GM19240 (cell line): ENCODE measurements around the genes PDE4C, LRRC25, CRLF1 and COMP.

DNA sequence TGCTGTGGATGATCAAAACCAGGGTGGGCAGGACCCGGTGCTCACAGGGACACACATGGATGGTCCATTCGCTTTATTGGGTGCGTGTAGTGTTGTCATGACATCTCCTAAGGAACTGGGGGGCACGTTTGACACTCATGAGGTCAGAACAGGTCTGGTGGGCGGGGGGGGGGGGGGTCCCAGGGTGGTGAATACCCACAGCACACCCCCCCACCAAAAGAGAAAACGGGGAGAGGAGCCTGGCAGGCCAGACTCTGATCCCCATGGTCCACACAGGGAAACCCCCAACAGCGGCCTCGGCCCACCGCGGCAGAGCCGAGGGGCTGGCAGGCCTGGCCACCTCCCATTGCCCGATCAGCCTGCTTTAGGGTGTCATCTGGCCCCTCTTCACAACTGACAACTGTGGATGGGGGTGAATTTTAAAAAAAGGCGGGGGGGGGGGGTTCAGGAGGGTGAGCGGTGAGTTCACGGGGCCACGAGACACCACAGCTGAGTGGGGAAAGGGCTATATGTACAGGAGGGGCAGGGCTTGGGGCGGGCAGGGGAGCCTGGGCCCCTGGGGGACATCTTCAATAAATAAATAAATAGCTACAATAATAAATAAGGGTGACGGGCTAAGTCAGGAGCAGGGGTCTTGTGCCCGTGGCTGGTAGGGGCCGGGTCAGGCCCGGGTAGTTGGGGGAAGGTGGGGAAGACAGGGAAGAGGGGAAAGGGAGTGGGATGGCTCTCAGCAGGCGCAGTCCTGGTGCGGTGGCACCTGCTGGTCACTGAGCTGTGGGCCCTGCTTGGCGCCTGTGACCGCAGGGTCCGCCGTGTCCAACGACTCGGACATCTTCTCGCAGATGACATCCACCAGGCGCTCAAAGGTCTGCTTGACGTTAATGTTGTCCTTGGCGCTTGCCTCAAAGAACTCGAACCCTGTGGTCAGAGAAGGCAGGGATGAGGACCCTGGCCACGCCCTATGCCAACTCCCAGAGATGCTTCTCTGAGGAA, 4.0 kb downstream of the MPV17L2 start:
- RRBS: no CpG with 5 or more reads among the region's 35 CpGs

DNA sequence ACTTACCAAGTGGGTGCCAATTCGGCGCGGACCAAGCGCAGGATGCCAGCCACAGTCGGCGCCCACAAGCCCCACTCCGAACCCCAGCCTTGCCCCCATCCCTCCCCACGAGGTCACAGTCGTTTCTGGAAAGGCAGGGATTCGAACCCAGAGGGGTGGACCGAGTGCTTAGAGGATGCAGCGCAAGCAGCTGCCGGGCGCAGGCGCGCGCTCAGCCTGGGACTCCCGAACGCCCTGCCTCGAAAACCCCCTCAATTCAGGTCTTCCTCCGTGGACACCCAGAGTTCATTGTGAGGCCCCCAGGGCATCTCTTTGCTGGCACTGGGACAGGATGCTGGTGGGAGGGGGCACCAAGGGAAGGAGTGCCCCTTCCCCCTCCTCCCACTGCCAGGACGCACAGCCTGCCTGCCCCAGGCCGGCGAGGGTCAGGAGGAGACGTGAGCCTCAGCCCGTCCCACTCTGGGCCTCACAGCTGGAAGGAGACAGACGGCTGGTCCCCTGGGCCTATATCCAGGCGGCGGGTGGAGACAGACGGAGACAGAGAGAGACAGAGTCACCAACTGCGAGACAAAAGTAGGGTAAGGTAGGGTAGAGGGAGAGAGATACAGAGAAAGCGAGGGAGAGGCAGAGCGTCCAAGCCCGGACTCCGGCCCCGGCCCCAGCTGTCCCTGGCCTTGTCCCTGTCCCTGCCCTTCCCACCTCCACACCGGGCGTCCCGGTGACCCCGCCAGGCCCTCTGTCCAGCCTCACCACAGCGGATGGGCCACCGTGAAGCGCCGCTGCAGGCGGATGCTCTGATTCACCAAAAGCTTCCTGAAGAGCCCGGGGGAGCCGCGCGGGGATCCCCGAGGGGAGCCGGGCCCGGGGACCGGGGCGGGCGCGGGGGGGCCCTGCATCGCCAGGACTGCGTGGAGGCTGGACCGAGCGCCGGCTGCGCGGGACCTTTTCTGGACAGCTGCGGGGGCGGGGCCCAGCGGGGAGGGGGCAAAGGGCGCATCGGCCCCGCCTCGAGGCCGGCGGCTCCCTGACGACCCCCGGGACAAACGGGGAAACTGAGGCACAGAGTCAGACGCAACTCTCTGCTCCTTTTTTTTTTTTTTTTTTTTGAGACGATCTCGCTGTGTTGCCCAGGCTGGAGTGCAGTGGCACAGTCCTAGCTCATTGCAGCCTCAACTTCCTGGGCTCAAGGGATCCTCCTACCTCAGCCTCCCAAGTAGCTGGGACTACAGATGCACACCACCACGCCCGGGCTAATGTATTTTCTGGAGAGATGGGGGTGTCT, at the start of gene PDE4C:
PDE4C (minus strand) TSS at position 919 of the 1,282 bp plus-strand sequence.
- RRBS: 11% methylated on average over 25 of the region's 80 CpGs

- RRBS: 4% methylated on average over 8 of the region's 52 CpGs
These were observed 1.4 kb downstream of the JUND start for GRCh38 chr19:18279914-18280535.

GRCh38 chr19:18291129-18291591, 9.7 kb upstream of the JUND start:
- RRBS: no CpG with 5 or more reads among the region's 17 CpGs

DNA sequence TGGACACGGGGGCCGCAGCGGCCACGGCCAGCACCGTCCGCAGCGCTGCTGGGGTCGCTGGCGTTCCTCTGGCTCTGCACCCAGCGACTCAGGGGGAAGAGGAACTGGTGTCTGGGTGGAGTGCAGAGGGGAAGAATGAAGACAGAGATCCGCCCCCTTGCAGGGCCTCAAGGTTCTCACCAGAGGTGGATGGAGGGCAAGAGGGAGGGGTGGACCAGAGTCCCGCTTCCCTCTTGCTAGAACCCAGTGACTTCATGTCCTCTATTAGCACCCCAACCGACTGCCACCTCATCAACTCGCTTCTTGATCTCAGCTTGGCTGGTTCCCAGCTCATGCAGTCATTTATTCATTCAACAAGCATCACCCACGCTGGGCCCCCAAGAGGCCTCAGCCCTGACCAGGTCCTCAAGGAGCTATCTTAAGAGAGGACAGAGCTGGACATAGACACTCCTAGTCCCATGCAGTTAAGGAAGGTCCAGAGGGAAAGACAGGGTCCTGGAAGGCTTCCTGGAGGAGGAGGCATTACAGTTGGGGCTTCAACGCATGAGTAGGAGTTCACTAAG, at the start of gene LRRC25:
LRRC25 (minus strand) TSS at position 90 of the 563 bp plus-strand sequence.
- RRBS: no CpG with 5 or more reads among the region's 16 CpGs

DNA sequence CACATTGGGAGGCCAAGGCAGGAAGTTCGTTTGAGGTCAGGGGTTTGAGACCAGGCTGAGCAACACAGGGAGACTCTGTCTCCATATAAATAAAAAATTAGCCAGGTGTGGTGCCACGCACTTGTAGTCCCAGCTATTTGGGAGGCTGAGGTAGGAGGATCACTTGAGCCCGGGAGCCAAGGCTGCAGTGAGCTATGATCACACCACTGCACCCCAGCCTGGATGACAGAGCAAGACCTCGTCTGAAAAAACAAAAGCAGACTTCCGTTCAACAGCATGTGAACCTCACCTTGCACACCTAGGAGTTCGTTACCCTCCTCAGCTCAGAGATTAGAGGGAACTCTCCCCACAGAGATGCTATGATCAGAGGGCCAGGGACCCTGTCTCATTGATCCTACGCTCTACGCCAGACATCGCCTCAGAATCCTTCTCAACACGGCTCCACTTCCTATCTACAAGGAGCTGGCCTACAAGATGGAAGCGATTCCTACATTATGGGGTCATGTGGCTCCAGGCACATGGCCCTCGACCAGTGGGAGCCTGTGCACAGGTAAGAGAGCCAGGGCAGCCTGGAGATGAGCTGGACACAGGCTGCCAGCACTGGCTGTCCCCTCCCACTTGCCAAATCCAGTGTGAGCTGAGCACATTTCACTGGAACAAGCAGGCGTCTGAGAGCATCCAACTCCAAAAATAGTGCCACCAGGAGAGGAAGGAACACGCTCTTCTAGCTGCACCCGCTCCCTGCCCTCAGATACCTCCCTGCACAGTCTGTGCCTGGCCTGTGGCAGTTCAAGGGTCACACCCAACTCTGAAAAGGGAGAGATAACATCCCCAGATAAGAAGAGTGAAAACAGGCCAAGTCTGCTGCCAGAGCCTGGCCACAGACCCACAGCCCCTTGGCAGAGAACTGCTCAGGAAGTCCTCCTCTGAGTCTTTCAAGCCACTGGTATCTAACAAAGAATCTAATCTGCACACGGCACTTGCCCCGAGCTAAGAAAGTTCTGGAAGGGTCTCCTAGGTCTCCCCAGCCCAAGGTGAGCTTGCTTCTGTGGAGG, 15.1 kb downstream of the ELL start:
- RRBS: no CpG with 5 or more reads among the region's 17 CpGs

- RRBS: 3% methylated on average over 65 of the region's 129 CpGs
These were observed at the start of gene CRLF1 for GRCh38 chr19:18606410-18607553. TSS of gene CRLF1 (minus strand) at chr19:18606799.

GRCh38 chr19:18700204-18701724, 17.3 kb downstream of the CRTC1 start:
- RRBS: 6% methylated on average over 1 of the region's 53 CpGs

DNA sequence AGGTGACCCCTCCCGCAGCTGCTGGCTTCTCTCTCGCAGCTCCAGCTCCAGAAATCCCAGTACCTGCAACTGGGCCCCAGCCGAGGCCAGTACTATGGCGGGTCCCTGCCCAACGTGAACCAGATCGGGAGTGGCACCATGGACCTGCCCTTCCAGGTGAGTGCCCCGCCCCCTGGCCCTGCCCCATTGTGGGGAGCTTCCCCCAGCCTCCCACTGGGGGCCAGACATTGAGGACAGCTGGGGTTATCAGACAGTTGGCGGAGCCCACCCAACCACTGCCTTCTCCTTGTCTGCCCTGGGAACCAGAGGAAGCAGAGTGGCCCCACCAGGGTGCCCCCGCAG, 48.3 kb downstream of the COMP start:
- RRBS: no CpG with 5 or more reads among the region's 9 CpGs

GRCh38 chr19:18782825-18783350, 8.2 kb downstream of the COMP start:
- RRBS: no CpG with 5 or more reads among the region's 18 CpGs

DNA sequence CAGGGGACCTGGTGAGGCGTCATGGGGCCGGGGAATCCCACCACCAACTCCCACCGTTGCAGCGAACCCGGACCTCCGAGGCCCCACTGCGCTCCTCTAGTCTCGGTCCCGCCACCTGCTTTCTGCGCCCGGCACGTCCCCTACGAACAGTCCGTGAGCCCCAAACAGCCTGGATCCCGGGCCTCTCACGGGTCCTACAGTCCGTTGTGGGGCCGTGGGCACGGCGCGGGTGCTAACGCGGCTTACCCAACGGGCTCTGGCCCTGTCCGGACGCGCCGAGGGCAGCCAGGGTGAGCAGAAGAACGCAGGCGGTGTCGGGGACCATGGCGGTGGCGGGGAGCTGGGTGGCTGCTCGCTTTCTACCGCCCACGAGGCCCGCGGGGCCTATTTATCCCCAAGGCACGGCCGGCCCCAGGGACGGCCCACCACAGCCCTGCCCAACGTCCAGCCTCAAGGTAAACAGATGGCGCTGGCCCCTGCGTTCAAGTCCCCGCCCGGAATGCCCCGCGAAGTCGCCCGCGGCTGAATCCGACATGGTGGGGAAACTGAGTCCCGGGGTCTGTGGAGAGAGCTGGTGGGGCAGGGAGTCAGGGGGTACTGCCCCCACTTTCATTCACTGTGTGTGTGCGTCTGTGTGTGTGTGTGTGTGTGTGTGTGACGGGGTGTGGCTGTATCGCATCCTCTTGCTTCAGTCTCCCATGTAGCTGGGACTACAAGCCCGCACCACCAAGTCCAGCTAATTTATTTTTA, at the start of gene COMP:
COMP (minus strand) TSS at position 361 of the 750 bp plus-strand sequence.
- RRBS: 17% methylated on average over 32 of the region's 57 CpGs

DNA sequence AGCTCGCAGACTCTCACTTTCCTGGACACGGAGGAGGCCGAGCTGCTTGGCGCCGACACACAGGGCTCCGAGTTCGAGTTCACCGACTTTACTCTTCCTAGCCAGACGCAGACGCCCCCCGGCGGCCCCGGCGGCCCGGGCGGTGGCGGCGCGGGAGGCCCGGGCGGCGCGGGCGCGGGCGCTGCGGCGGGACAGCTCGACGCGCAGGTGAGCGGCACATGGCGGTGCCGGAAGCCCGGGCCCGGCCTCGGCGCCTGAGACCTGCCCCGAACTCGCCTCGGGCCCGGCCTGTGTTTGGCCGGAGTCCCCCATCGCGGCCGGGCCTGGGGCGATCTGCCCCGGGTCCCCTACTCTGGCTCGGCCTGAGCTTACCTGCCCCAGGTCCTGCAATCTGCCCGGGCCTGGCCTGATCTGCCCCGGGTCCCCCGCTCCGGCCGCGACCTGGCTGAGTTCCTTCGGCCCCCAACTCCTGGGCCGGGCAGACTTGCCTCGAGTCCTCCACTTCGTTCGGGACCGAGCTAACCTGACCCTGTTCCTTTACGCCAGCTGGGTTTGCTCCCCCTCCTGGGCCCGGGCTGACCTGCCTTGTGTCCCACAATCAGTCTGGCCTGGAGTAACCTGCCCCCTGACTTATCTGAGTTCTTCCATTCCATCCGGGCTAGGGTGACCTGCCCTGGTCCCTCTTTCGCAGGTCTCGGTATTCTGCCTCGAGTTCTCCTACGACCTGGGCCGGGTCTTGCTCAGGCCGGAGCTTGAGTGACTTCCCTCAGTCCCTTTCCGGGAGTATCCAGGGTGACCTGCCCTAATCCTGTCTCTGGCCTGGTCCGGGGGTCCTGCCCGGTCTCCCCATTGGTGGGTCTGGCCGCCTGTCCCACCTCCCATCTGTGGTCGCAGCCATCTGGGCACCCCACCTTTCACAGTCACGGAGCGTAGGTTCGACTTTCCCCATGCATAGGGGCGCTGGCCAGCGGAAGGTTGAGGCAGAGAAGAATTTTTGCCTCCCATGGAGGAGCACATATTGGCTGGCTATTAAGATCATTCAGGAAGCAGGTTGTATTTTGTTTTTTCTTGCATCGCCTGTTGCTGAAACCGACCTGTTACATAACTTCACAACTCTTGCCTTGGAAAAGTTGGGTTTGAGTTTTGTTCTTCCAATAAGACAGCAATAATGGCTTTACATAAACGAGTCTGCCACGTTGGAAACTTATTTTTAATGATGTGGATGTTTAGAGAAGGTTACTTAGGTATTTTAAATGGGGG, 905 bp downstream of the UPF1 start:
- RRBS: 3% methylated on average over 42 of the region's 84 CpGs

DNA sequence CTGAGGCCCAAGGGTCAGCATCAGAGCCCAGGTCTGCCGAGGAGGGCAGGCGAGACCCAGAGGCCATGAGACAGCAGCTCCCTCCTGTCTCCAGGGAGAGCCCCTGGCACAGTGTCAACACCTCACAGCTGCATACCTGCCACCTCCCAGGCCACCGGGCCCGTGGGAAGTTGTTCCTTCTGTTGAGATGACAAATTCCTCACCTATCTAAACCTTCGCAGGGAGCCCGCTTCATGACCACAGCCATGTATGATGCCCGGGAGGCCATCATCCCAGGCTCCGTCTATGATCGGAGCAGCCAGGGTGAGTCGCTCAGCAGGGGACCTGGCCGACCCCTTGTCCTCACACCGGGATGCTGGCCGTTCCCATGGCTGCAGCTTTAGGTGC, 32.0 kb downstream of the CERS1 start:
- RRBS: 95% methylated on average over 8 of the region's 13 CpGs

GRCh38 chr19:18906509-18907360, 10.8 kb upstream of the CERS1 start:
- RRBS: 100% methylated on average over 2 of the region's 32 CpGs

- RRBS: 100% methylated on average over 6 of the region's 21 CpGs
These were observed 7.9 kb downstream of the SUGP2 start for GRCh38 chr19:19024994-19026277.

GRCh38 chr19:19039862-19040420, 6.5 kb downstream of the ARMC6 start:
- RRBS: no CpG with 5 or more reads among the region's 5 CpGs

DNA sequence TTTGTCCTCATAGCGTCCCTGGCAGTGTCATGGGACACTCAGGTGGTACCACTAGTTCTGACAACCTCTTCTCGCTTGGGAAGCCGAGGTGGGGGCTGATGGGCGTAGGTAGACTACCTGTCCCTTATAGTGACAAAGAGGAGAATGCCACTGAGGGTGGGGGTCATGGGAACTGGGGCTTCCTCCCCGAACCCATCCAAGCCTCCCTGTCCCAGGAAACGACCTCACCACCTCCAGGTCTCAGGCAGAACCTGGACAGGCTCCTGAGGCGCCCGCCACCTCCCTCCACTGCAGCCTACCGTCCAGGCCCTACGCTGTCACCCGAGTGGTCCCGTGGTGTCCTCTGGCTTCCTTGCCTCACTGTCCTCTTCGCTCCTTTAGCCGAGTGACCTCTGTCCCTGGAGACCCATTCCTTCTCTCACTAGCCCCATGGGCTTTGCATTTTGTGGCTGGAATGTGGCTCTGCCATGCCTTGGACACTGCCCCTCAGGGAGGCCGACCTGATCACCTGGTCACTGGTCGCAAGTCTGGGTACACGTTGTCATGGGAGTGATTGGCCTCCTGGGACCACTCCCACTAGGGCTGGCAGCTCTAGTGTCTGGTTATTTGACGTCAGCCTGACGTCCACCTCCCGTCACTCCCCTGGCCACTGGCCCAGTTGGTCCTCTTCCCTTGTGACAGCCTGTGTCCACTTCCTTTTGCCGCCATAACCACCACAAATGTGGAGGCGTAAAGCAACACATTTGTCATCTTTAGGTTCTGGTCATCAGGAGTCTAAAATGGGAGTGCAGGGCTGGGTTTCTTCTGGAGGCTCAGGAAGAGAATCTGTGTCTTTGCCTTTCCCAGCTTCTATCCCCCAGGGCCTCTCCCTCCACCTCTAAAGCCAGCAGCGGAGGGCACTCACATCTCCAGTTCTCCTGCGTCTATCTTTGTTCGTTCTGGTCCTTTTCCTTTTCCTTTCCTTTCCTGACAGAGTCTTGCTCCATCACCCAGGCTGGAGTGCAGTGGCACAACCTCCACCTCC, 17.9 kb downstream of the SLC25A42 start:
- RRBS: no CpG with 5 or more reads among the region's 25 CpGs

GRCh38 chr19:19110308-19111442, 27.6 kb downstream of the TMEM161A start:
- RRBS: 27% methylated on average over 10 of the region's 81 CpGs

DNA sequence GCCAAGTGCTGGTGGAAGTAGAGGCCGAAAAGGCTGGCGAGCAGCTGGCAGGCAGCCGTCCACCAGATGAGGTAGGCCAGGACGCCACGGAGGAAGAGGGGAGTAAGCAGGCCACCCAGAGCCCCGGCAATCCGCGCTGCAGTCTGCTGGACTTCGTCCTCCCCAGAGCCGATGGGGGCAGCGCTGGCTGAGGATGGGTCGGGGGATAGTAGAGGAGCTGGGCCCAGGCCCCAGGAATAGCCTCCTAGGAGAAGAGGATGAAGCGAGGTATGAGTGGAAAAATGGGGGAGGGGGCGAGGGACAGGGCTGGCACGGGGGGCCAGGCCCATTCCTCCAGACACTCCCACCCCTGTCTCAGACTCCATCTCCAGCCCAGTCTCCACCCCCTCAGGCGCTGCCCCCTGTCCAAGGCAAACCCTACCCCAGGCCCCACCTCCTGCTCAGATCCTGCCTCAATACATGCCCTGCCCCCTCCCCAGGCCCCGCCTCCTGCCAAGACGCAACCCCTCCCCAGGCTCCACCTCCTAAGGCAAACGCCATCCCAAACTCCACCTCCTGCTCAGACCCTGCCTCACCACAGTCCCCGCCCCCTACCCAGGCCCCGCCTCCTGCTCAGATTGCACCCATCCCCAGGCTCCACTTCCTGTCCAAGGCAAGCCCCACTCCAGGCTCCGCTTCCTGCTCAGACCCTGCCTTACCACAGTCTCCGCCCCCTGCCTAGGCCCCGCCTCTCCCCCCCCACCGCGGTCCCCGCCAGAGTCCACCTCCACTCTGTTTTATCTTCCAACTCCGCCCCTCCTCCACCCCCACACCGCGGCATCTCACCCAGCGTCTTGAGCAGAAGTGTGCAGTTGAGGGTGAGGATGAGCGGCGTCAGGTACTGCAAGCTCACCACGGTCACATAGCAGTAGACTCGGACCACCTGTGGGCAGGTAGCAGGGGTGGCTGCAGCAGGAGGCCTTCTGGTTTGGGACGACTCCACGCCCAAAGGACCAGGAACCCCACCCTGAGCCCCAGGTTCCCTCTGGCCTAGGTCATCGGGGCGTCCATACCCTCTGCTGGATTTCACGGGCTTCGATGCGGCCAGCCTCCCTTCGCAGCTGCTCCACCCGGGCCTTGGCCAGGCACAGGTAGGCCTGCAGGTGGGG, 18.0 kb downstream of the TMEM161A start:
- RRBS: 100% methylated on average over 1 of the region's 44 CpGs

DNA sequence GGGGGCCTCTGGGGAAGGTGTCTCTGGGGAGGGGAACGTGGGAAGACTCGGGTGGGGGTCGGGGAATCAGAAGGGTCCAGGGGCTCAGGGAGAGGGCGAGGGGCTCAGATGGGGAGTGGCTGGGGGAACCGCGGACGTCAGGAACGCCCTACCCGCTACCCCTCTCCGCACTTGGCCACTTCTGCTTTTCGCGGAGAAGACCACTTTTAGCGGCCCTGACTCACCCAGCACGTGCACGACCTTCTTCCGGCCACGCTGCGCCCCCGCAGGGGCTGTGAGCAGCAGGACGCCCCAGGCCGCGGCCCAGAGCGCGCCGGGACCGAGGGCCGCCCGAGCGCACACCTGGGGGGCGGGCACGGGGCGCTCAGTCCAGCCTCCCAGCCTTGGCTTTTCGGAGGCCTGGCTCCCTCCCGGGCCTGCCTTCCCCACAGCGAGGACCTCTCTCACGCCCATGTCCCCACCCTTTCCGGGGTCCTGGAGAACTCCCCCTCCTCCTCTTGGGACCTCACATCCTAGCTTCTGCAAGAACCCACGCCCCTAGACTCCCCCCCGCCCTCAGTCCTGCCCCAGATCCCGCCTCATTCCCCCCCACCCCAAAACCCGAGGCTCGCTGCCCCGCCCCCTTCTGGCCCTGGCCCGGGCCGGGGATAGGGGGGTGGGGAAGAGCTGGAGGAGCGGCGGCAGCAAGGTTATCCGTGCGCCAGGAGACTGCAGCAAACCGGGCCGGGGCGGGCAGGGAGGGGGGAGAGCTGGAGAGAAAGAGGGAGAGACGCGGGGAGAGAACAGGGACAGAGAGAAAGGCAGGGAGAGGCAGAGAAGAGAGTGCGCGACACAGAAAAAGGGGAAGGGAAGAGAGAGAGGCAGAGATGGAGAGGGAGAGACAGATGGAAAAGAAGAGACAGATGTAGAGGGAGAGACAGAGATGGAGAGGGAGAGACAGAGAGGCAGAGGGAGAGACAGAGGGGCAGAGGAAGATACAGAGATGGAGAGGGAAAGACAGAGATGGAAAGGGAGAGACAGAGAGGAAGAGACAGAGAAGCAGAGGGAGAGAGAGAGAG, 1.1 kb downstream of the HAPLN4 start:
- RRBS: 3% methylated on average over 24 of the region's 56 CpGs